HL-60 (cell line): Measurements from ENCODE around the genes ZC3H8, POLR1B and CHCHD5.

DNA sequence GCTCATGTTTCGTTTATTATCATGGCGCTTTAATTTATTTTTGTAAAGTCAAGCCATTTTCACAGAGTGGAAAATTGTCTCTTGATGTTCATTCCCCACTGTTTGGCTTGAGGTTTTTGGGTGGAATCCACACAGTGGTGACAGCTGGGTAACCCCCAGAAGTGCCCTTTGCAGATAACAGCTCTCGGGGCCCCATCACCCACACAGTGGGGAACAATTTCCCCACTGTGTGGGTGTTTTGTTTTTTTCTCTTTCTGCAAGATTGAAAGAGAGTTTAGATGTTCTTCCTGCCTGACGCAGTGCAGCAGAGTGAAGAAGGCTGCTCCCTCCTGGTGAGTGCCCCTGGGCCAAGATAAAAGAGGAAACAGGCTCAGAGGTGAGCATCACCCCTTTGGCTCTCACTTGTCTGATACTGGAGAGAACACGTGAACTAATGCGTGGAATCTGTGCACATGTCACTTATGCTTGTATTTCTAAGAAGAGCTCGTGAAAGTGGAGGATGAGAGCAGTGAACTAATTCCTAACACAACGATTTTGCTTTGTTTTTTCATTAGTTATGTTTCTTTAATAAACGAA, 114.7 kb downstream of the ACOXL start:
- RRBS, result no CpG with 5 or more reads among the region's 9 CpGs

- RRBS, result 4% methylated on average over 23 of the region's 71 CpGs
Observed at GRCh38 chr2:111117483-111118575, 2.9 kb upstream of the BCL2L11 start.

DNA sequence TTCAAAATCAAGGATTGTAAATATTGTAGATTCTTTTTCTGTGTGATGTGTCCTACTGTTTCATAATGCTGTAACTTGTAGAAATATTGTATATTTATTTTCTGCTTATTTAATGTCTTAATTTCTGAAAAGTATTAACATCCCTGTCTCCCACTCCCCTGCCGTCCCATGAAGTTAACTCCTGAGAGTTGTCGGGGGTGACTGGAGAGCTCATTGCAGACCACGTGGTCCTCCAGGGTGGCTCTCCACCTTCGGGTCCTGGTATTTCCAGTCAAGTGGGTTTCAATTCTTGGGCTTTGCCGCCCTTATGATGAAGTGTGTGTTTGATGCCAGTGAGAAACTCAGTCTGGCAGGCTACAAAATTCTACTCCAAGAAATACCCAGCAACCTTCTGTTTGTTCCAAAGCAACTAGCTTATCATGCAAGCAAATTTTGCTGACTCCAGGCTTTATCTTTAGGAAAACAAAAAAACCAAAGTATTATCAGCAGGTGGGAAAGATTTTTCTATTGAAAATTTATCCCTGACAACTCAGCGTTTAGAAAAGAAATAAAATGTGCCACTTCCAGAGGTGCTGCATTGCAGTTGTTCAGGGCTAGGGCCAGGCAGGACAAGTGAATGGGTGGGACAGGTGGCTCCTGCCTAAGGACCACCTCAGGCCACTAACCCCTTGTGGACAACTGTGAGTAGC, 46.4 kb downstream of the BCL2L11 start:
- RRBS, result no CpG with 5 or more reads among the region's 6 CpGs

GRCh38 chr2:112031336-112032791, 23.2 kb upstream of the TMEM87B start:
- RRBS, result no CpG with 5 or more reads among the region's 17 CpGs

GRCh38 chr2:112137384-112138225, 580 bp upstream of the FBLN7 start:
- RRBS, result 53% methylated on average over 2 of the region's 19 CpGs

- RRBS, result no CpG with 5 or more reads among the region's 7 CpGs
Observed at GRCh38 chr2:112154616-112155305, 16.6 kb downstream of the FBLN7 start.

DNA sequence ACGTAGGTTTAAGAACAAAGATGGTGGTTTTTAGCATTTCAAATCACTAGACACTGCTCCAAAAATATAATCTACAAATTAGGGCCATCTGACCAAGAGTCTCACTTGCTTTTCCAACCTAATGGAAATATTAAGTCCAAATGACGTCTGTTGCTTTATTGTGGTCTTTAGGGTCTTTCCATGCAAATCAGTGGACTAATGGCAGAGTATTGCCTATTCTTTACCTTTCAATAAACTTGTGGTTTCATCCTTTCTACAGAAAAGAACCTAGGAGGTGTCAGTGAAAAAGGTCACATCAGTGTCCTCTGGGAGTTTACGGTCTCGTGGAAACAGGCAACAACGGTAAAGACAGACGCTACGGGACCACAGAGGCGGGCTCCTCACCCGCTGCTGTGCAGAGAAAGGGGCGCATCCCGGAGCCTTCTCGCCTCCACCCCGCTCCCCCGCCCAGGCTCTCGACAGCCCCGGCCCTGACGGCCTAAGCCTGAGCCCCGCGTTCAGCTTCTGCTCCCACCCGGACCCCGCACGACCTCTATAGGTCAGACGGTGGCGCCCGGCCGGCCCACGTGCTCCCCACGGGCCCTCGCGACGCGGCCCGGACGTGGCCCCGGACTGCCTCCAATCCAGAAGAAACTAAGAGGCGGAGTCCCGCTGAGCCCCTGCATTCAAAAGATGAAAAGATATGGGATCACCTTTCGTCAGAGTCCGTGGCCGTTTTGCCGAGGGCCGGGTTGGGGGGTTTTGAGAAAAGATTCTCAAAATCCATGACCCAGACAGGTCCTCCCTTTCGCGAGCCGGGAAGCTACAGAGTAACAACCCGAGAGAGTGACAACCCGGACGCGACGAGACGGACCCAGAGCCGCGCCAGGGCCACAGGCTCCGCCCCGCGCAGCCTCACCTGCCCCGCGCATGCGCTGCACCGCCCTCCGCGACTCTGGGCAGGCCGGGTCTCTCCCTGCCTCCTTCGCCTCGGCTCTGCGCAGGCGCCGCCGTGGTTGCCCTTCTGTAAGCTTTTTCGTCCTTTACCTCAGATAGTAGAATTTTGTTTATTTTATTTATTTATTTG, at the start of gene ZC3H8:
TSS of gene ZC3H8 (minus strand) at position 827 of the 1,066 bp plus-strand sequence.
- RRBS, result 4% methylated on average over 48 of the region's 70 CpGs

GRCh38 chr2:112324008-112324899, 48.9 kb downstream of the ZC3H6 start:
- RRBS, result no CpG with 5 or more reads among the region's 2 CpGs

DNA sequence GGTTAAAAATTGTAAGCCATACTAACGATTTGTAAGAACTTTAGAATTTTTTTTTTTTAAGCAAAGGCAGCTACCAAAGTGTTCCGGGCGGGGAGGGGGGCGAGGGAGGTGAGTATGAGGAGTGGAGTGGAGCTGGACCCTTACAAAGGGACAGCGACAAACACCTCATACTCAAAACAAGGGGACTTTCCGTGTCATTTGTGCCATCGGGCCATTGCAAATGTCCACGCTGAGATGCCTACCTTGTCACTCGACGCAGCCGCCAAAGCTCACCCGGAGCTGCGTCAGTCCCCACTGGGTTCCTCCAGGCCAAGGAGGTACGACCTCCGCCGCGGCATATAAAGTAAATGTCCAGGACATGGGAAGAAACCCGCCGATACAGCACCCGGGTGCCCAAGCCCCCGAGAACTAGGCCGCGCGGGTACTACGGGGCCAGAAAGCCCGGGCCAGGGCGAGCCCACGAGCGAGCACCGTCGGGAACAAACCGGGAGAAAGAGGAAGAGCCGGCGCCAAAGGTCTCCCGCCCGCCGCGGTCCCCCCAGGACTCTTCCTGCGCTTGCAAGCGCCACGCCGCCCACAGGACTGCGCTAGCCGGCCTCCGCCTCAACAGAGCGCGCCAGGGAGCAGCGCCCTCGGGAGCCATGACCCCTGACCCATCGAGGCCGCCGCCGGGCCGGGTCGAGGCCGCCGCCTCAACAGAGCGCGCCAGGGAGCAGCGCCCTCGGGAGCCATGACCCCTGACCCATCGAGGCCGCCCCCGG, 977 bp downstream of the RGPD8 start:
- RRBS, result 14% methylated on average over 4 of the region's 64 CpGs

GRCh38 chr2:112531650-112532457, 10.4 kb upstream of the POLR1B start:
- RRBS, result no CpG with 5 or more reads among the region's 9 CpGs

- RRBS, result under 1% methylated on average over 6 of the region's 78 CpGs
Observed at GRCh38 chr2:112541942-112543013, at the start of gene POLR1B. Gene POLR1B, plus strand, starts transcription at chr2:112542465.

- RRBS, result 3% methylated on average over 13 of the region's 62 CpGs
Observed at GRCh38 chr2:112584020-112585014, at the start of gene CHCHD5. Gene CHCHD5, plus strand, starts transcription at chr2:112584609.

DNA sequence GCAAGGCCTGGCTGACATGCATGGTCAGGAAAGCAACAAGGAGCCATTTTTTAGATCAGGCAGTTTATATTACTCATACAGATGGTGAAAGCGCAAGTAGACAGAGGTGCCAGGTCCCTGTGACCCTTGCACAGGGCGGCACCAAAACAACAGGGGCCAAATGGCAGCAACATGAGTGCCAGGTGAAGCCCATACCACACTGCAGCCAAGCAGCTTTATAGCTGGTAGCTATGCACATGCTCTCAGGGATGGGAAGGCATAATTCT, 22.2 kb downstream of the CHCHD5 start:
- RRBS, result no CpG with 5 or more reads among the region's 2 CpGs

GRCh38 chr2:112794015-112794516, 9.8 kb upstream of the IL1A start:
- RRBS, result no CpG with 5 or more reads among the region's 5 CpGs

GRCh38 chr2:113077901-113078326, 10.1 kb downstream of the IL1F10 start:
- RRBS, result no CpG with 5 or more reads among the region's 1 CpG

DNA sequence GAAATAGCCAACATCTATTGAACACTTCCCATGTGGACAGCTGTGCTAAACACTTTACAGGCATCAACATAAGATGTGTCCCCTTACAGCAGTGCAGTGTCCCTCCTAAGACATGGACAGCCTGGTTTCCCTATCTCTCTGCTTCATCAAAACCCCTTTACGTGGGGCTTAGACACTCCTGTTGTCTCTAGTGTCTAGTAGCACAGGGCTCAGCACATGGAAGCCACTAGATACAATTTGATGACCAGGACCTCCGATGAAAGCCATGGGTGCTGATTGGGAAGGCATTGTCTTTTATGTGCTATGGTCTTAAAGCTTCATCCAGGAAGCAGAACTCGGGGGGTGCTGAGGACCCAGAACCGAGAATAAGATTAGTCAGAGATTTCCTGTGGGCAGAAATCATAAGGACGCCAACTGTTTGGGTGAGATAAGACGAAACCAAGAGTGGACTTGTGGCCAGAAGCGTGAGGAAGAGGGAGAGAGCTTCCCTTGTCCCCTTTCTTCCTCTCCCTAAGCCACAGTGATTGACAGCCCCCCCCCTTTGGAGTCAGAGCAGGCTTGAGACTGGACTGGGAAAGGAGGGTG, 3.4 kb upstream of the IL1RN start:
- RRBS, result no CpG with 5 or more reads among the region's 7 CpGs

DNA sequence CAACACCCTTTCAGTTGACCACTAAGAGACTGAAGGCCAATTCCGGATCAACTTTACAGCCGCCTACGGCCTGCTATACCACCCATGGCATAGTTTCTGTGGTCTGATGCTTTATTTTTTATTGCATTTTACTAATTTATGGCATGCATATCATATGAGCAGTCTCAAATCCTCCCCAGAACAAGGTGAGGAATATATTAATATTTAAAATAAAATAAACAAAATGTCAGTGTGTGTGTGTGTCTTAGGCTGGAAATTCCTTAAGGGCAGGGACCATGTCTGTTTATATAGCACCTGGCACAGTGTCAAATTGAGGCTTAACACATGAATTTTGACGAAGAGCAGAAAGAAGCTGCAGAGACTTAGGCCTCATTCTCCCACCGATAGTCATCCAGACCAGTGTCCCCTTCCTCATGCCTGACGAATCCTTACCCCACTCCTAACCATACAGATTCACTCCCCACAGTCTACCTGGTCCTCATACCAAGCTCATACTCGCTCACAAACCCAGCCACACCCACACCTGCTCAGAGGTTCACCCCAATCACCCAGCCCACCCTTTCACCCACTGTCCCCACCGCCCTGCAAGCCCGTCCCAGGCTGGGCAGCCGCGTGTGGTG, 35.5 kb downstream of the PSD4 start:
- RRBS, result no CpG with 5 or more reads among the region's 11 CpGs

DNA sequence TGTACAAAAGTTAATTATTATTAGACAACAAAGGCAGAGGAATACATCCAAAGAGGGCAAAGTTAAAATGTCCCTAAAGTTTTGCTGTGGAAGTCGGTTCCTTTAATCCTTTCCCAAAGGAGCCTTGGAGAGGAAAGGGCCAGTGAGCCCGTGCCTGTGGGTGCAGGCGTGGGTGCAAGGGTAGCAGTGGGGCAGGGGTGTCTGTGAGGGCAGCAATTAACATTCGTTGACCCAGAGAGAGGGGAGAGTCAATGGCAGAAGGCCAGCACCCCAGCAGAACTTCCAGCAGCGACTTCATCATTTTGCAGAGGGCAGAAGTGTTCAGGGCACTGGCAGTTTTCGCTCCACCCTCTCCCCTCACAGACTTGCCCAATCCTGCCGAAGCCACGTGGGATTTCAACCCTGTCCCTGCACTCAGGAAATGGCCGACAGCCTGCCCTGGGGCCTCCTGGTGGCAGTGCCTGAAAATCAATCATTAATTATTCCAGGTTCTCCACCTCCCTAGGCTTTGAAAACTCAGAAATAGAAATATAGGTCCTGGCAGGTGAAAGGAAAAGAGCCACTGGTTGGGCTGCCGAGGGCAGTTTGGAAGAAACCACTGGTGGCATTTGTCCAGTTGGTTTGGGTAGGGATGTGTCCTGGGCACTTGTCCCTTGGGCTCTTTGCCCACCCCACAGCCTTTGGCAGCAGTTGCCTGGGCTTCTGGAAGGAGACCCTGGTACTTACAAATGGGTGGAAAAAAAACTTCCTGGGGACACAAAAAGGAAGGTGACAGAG, 4.3 kb upstream of the PAX8 start:
- RRBS, result no CpG with 5 or more reads among the region's 10 CpGs

- RRBS, result 96% methylated on average over 1 of the region's 15 CpGs
Observed at GRCh38 chr2:113325188-113326126, 46.7 kb upstream of the PAX8 start.